Epithelial cell of alveolus of lung (primary cell): ENCODE measurements around a stretch of chr15.

DNA sequence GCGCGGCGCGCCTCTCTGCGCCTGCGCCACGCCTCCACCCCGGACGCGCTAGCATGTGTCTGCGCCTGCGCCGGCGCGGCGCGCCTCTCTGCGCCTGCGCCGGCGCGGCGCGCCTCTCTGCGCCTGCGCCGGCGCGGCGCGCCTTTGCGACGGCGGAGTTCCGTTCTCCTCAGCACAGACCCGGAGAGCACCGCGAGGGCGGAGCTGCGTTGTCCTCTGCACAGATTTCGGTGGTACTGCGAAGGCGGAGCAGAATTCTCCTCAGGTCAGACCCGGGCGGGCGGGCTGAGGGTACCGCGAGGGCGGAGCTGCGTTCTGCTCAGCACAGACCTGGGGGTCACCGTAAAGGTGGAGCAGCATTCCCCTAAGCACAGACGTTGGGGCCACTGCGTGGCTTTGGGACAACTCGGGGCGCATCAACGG is 168.1 kb downstream of the OR4F15 start:
- RAMPAGE, long total RNA = no peak
- RRBS = no CpG with 5 or more reads among the region's 56 CpGs